Right lobe of liver (tissue), 4 donors: ENCODE results near the genes ZMAT3 and MRPL47.

- PRO-cap, 4 experiments: peak in 4 of 4 experiments; most common plus-strand start chr3:176170715 (in 4)
- RAMPAGE, long total RNA, 2 experiments: no peak in any of the 2 experiments
These were observed 1026.7 kb downstream of the TBL1XR1 start for GRCh38 chr3:176170620-176170960.

GRCh38 chr3:176360511-176360893, 836.8 kb downstream of the TBL1XR1 start:
- PRO-cap, 4 experiments: no peak in any of the 4 experiments
- RAMPAGE, long total RNA, 2 experiments: no peak in any of the 2 experiments

GRCh38 chr3:176807869-176808566, 389.3 kb downstream of the TBL1XR1 start:
- PRO-cap, 4 experiments: peak in 1 of 4 experiments; most common minus-strand start chr3:176808114 (in 1)
- RAMPAGE, long total RNA, 2 experiments: no peak in any of the 2 experiments

GRCh38 chr3:177050433-177050739, 146.9 kb downstream of the TBL1XR1 start:
- PRO-cap, 4 experiments: no peak in any of the 4 experiments
- RAMPAGE, long total RNA, 2 experiments: no peak in any of the 2 experiments

DNA sequence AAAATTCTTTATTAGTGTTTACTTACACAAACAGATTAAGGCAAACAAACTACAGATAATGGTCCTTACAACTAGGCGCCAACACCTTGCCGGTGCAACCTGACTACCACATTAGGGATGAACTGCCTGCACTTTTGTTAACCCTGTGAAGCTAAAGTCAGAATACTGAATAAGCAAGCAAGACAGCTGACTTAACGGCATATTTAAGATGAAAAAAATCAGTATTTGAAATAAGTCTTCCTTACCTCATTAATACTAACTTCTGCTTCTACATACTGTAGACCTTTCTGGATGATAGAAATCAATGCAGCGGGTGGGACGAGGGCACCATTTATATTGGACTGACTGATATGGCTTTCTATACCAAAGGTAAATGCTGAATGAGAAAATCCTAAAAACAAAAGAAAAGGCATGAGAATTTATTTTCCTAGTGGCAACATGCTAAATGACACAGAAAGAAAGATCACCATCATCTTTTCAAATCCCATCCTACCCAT, 143.7 kb downstream of the TBL1XR1 start:
- PRO-cap, 4 experiments: no peak in any of the 4 experiments
- RAMPAGE, long total RNA, 2 experiments: no peak in any of the 2 experiments

- PRO-cap, 4 experiments: peak in 2 of 4 experiments; most common plus-strand start chr3:177357696 (in 2); most common minus-strand start chr3:177357516 (in 2)
- RAMPAGE, long total RNA, 2 experiments: no peak in any of the 2 experiments
These were observed 160.1 kb upstream of the TBL1XR1 start for GRCh38 chr3:177357264-177357832.

DNA sequence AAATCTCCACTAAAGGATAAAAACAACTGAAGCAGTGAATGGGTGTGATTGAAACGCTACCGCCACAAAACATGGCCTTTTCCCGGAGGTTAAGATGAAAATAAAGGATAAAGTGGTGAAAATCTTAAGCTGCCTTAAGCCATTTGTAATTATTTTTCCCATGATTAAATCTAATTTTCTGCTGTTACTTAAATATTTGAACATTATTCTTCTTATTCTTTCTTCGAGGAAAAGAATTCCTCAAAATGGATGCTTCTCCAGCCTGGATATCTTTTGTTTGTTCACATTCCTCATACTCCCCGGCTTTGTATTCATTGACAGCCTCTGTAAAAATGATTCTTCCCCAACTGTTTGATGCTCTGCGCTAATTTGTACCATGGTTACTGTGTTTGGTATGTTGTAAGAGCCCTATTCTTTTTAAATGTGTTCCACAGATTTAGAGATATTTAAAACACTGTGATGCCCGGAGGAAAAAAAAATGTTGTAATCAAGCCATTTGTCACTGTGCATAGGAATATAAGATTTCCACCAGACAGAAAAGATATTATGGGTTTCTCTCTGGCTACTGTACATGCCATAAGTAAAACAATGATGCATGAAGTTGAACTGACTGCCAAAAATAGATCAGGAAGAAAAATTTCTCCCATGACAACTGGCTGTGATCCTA, 254.5 kb upstream of the TBL1XR1 start:
- PRO-cap, 4 experiments: no peak in any of the 4 experiments
- RAMPAGE, long total RNA, 2 experiments: no peak in any of the 2 experiments

DNA sequence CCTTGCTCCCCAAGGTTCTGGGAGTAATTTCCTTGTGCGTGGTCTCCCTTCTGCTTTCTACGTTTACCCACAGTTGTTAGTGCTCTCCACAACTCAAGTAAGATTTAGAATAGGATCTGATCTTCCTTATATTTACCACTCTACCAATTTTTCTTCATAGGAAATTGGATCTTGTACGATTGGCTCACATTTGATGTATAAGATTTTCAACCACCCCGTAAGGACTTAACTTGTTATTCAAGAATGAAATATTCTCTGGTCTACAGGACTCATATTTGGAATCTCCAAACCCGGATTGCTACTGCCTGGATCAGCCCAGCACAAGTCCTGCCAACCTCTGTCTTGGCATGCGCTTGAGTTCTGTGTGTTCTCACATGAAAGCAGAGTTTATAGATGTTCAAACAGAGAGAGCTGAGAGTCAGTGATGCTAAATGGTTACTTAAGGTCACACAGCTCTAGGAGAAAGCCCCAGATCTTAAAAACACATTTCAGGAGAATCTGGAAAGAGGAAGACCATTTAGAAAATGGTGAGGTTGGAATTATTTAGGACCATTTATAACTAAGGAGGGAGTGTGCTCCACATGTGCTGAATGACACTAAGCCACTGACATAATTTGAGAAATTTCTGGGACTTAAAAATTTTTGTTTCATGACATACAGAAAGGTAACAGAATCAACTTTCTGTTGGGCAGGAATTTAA, 268.0 kb upstream of the TBL1XR1 start:
- PRO-cap, 4 experiments: no peak in any of the 4 experiments
- RAMPAGE, long total RNA, 2 experiments: no peak in any of the 2 experiments

- PRO-cap, 4 experiments: peak in 1 of 4 experiments; most common plus-strand start chr3:177478760 (in 1)
- RAMPAGE, long total RNA, 2 experiments: no peak in any of the 2 experiments
These were observed 281.1 kb upstream of the TBL1XR1 start for GRCh38 chr3:177478277-177478910.

GRCh38 chr3:177515871-177516581, 318.7 kb upstream of the TBL1XR1 start:
- PRO-cap, 4 experiments: no peak in any of the 4 experiments
- RAMPAGE, long total RNA, 2 experiments: no peak in any of the 2 experiments

- PRO-cap, 4 experiments: no peak in any of the 4 experiments
- RAMPAGE, long total RNA, 2 experiments: no peak in any of the 2 experiments
These were observed 400.4 kb upstream of the TBL1XR1 start for GRCh38 chr3:177597401-177598280.

DNA sequence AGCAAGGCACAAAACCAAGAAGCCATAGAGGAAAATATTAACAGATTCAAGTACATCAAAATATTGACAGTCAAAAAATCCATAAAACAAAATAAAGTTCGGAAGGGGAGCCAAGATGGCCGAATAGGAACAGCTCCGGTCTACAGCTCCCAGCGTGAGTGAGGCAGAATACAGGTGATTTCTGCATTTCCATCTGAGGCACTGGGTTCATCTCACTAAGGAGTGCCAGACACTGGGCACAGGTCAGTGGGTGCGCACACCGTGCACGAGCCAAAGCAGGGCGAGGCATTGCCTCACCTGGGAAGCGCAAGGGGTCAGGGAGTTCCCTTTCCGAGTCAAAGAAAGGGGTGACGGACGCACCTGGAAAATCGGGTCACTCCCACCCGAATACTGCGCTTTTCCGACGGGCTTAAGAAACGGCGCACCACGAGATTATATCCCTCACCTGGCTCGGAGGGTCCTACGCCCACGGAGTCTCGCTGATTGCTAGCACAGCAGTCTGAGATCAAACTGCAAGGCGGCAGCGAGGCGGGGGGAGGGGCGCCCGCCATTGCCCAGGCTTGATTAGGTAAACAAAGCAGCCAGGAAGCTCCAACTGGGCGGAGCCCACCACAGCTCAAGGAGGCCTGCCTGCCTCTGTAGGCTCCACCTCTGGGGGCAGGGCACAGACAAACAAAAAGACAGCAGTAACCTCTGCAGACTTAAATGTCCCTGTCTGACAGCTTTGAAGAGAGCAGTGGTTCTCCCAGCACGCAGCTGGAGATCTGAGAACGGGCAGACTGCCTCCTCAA, 211.6 kb downstream of the ZMAT3 start:
- PRO-cap, 4 experiments: no peak in any of the 4 experiments
- RAMPAGE, long total RNA, 2 experiments: no peak in any of the 2 experiments

DNA sequence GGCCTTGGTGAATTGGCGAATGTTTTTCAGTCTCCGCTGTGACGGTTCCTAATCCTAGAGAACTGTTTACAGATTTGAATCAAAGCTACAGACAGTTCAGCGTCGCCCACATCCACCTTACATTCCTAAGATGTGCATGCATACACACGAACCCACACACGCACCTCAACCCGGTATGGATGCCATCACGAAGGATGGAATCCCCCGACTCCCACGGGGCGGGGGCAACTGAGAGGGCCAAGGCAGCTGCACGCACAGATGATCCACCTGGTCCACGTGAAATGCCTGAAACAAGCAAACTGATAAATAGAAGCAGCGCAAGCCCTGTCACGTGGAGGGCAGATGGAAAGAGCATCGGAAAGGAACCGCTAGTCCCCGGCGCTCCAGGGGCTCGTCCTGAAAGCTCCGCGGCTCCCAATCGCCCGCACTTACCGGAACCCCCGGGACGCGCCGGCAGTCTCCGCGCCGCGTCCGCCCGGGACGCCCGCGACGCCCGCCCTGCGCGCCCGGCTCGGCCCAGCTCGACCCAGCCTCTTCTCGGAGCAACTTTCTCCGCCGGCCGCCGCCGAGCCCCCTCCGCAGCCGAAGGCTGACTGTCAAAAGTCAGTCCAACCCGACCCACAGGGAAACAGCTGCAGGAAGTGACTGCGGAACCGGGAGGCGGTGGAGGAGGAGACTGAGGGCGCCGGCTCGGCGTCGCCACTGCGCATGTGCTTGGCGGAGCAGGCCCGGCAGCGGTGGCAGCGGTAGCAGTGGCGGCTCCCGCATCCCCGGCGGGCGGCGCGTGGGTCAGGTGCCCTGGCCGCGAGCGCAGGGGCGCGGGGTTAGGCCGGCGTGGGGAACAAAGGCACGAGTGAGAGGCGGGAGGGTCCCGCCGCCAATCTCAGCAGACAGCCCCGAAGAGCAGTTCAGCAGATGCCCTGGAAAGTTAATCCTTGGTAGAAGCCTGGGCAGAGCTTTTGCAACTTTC, at the start of gene ZMAT3:
ZMAT3 (minus strand) TSS at position 647 of the 970 bp plus-strand sequence.
- PRO-cap, 4 experiments: peak in 4 of 4 experiments; most common plus-strand start position 725 of the sequence (in 4); most common minus-strand start position 595 of the sequence (in 4)
- RAMPAGE, long total RNA, 2 experiments: start-site peak on the minus strand in 2 of 2 experiments, centred at positions 229 to 433 of the sequence, 18 to 41 reads per replicate

DNA sequence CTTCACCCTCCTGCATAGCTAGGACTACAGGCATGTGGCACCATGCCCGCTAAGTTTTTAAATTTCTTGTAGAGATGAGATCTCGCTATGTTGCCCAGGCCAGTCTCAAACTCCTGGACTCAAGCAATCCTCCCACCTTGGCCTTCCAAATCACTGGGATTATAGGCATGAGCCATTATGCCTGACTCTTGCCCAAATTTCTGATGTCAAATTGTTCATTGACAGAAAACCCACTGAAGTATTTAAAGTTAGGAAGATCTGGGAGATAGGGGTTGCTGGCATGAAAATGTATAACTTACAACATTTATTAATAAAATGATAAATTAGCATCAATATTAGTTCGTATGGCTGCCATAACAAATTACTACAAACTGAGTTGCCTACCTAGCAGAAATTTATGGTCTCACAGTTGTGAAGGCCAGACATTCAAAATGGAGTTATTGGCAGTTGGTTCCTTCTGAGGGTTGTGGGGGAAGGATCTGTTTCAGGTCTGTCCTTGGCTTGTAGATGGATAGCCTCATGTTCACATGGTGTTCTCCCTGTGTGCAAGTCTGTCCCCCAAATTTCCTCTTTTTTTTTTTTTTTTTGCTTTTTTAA, 12.2 kb upstream of the MFN1 start:
- PRO-cap, 4 experiments: no peak in any of the 4 experiments
- RAMPAGE, long total RNA, 2 experiments: no peak in any of the 2 experiments

GRCh38 chr3:179404113-179404940, 46.9 kb downstream of the GNB4 start:
- PRO-cap, 4 experiments: no peak in any of the 4 experiments
- RAMPAGE, long total RNA, 2 experiments: no peak in any of the 2 experiments

- PRO-cap, 4 experiments: peak in 1 of 4 experiments; most common plus-strand start chr3:179432366 (in 1); most common minus-strand start chr3:179432139 (in 1)
- RAMPAGE, long total RNA, 2 experiments: no peak in any of the 2 experiments
These were observed 19.1 kb downstream of the GNB4 start for GRCh38 chr3:179431894-179432783.

- PRO-cap, 4 experiments: peak in 4 of 4 experiments; most common plus-strand start chr3:179604809 (in 2); most common minus-strand start chr3:179604638 (in 4)
- RAMPAGE, long total RNA, 2 experiments: start-site peak on the plus strand in 2 of 2 experiments, at chr3:179604804-179604836 at its widest, 1,033 to 1,662 reads per replicate; start-site peak on the minus strand in 2 of 2 experiments, at chr3:179604629-179604641 at its widest, 149 to 348 reads per replicate
These were observed at the start of gene MRPL47 for GRCh38 chr3:179603949-179605210. TSS of gene MRPL47 (minus strand) at chr3:179604638.

DNA sequence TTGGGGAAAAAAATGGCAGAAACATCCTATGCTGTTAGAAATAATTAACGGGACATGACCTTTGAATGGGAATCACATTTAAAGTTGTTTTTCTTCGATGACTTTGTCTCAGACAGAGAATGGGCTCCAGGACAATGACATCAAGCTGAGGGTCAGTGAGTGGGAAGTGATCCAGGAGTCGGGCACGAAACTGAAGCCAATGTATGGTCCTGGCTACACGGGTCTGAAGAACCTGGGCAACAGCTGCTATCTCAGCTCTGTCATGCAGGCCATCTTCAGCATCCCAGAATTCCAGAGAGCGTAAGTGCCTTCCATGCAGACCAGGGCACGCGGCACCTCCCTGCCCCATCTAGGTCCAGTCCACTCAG, 68.4 kb downstream of the USP13 start:
- PRO-cap, 4 experiments: no peak in any of the 4 experiments
- RAMPAGE, long total RNA, 2 experiments: no peak in any of the 2 experiments

DNA sequence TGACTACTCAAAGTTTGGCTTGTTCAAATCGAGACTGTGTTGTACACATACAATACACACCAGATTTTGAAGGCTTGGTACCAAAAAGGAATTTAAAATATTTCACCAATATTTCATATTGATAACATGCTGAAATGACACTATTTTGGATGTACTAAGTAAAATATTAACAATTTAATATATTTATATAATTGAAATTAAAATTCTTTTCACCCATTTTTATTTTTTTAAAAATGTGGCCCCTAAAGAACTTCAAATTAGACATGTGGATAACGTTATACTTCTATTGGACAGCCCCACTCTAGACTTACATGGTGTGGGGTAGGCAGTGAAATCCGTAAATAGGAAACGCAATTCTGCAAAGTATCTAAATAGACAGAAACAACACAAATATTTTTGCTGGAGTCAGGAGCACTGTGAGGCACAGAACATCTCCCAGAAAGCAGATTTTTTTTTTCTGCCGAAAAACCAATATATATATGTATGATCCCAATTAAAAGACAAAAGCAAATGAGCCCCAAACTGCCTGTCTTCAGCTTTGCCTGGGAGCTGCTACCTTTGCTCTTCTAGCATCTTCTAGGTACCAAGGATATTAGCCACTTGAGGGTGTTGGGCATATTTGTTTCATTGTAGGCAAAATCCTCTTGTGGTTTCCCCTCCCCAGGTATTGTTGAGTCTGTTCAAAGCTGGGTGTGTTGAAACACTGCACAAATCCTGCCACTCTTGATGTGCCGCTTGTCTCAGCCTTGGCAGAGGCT, 135.8 kb downstream of the USP13 start:
- PRO-cap, 4 experiments: no peak in any of the 4 experiments
- RAMPAGE, long total RNA, 2 experiments: no peak in any of the 2 experiments

DNA sequence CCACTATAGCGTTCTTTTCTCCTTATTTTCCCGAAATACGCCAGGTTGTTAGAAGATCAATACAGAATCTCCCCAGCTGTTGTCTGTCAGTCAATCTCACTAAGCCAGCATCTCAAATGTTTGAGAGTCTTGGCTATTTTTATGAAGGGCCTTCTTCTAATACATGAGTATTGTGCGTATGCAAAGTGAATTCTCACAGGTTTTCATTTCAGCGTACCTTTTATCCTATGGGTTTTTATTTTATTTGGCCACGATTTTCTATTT, 1.1 kb downstream of the FXR1 start:
- PRO-cap, 4 experiments: peak in 1 of 4 experiments; most common minus-strand start position 101 of the sequence (in 1)
- RAMPAGE, long total RNA, 2 experiments: no peak in any of the 2 experiments